Peyer's patch (tissue), 4 donors: ENCODE data around the genes ZNF496, OR2AJ1, OR2M4, OR2T33 and OR2T12.

- PRO-cap, result no peak
- RAMPAGE, long total RNA, 4 experiments, result start-site peak on the minus strand in 1 of 4 experiments, at chr1:247310393-247310565 at its widest, 5 reads per replicate
Measured at GRCh38 chr1:247309975-247310830, 21.5 kb downstream of the ZNF496 start.

- PRO-cap, result bidirectional peak, plus-strand start at chr1:247331807, minus-strand start at chr1:247331691; bidirectional peak, plus-strand start at chr1:247332411, minus-strand start at chr1:247332284
- RAMPAGE, long total RNA, 4 experiments, result start-site peak on the plus strand in 1 of 4 experiments, at chr1:247332376-247332437 at its widest, 5 reads per replicate; start-site peak on the minus strand in 3 of 4 experiments, at chr1:247331605-247331847 at its widest, 9 to 12 reads per replicate
Measured at GRCh38 chr1:247331565-247332482, at the start of gene ZNF496. Gene ZNF496, minus strand, starts transcription at chr1:247331867.

DNA sequence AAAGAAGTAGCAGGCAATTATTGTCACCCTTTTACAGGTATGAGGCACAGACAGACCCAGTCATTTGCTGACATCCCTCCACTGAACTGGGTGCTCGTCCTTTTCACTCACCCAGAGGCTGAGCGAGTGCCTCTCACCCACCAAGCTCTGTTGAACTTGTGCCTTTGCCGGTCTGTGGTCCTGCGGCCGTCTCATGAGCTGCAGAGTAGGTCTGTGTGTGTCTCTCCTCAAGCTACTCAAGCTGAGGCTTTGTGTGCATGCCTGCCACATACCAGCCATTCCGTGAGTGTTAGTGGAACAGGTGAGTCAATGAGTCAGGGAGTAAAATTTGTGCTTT lies 635 bp upstream of the NLRP3 start:
- PRO-cap, result no peak
- RAMPAGE, long total RNA, 4 experiments, result no peak in any of the 4 experiments

GRCh38 chr1:247924741-247925345 lies at the start of gene OR2AJ1:
Gene OR2AJ1, plus strand, starts transcription at chr1:247924889.
- PRO-cap, result no peak
- RAMPAGE, long total RNA, 4 experiments, result no peak in any of the 4 experiments

DNA sequence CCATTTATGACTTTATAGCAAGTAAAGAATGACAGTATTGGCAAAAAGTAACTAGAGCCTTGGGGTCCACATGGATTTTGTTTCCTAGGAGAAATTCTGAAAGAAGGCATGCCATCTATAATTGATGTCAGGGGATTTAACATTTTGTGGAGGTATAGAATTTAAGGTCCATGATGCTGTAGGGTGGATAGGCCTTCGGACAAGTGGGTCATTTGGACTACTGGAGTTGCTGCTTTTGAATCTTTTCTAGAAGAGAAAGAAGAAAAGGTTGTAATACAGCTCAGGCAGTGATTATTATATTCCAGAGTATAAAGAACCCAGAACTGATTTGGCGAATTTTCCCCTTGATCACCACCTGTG lies at the start of gene OR2M4:
Gene OR2M4, plus strand, starts transcription at position 194 of the 360 bp plus-strand sequence.
- PRO-cap, result no peak
- RAMPAGE, long total RNA, 4 experiments, result no peak in any of the 4 experiments

DNA sequence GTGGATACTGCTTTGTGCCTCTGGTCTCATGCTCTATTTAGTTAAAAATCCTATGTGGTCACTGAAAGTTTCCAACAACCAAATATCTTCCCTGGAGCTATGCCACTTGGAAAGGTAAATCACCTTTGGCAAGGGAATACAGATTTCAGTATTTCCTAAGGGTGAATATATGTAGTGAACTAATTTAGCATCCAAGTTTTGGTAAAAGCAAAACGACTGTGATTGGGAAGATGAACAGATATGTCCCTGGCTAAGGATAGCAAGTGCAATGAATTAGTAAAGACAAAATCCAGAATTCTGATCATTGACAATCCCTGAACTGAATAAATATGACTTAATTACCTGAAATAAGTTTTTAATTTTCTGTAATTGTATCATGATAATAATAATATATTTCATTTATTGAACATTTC lies at the start of gene OR2T33:
Gene OR2T33, minus strand, starts transcription at position 119 of the 413 bp plus-strand sequence.
- PRO-cap, result no peak
- RAMPAGE, long total RNA, 4 experiments, result no peak in any of the 4 experiments

DNA sequence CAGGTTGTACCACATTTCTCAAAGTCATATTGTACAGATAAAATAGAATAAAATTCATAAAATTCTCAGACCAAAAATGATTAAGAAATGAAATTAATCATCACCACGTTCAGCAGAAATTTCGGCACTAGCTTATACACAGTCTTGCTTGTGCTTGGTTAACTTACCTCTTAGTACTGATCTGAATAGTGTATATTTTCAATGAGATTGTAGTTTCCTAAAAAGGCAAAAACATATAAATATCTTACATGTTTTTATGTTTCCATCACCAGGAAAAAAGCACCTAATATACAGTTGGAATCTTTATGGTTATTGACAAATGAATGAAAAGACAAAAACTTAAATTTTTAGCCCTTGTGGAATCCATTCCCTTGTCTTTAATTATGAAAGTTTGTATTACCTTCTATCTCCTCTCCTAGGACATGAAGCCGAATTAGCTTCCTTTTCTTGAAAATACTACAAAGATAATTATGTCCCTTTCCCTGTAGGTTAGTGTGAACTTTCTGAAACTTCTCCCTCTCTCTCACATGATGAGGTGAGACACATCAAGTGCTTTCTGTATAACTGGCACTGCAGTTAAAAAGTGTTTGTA lies at the start of gene OR2T12:
Gene OR2T12, minus strand, starts transcription at position 246 of the 592 bp plus-strand sequence.
- PRO-cap, result no peak
- RAMPAGE, long total RNA, 4 experiments, result no peak in any of the 4 experiments

- PRO-cap, result bidirectional peak, plus-strand start at chr1:248802797, minus-strand start at chr1:248802556
- RAMPAGE, long total RNA, 4 experiments, result no peak in any of the 4 experiments
Measured at GRCh38 chr1:248802721-248803018, 23.0 kb downstream of the SH3BP5L start.

- PRO-cap, result bidirectional peak, plus-strand start at chr1:248873817, minus-strand start at chr1:248873782; bidirectional peak, plus-strand start at chr1:248874248, minus-strand start at chr1:248874155
- RAMPAGE, long total RNA, 4 experiments, result no peak in any of the 4 experiments
Measured at GRCh38 chr1:248873429-248874589, 14.9 kb upstream of the ZNF692 start.

- PRO-cap, result no peak
- RAMPAGE, long total RNA, 4 experiments, result no peak in any of the 4 experiments
Measured at GRCh38 chr1:248917231-248917785, 11.3 kb downstream of the PGBD2 start.